ENCODE measurements around the genes SPTBN2 and SYT12.

DNA sequence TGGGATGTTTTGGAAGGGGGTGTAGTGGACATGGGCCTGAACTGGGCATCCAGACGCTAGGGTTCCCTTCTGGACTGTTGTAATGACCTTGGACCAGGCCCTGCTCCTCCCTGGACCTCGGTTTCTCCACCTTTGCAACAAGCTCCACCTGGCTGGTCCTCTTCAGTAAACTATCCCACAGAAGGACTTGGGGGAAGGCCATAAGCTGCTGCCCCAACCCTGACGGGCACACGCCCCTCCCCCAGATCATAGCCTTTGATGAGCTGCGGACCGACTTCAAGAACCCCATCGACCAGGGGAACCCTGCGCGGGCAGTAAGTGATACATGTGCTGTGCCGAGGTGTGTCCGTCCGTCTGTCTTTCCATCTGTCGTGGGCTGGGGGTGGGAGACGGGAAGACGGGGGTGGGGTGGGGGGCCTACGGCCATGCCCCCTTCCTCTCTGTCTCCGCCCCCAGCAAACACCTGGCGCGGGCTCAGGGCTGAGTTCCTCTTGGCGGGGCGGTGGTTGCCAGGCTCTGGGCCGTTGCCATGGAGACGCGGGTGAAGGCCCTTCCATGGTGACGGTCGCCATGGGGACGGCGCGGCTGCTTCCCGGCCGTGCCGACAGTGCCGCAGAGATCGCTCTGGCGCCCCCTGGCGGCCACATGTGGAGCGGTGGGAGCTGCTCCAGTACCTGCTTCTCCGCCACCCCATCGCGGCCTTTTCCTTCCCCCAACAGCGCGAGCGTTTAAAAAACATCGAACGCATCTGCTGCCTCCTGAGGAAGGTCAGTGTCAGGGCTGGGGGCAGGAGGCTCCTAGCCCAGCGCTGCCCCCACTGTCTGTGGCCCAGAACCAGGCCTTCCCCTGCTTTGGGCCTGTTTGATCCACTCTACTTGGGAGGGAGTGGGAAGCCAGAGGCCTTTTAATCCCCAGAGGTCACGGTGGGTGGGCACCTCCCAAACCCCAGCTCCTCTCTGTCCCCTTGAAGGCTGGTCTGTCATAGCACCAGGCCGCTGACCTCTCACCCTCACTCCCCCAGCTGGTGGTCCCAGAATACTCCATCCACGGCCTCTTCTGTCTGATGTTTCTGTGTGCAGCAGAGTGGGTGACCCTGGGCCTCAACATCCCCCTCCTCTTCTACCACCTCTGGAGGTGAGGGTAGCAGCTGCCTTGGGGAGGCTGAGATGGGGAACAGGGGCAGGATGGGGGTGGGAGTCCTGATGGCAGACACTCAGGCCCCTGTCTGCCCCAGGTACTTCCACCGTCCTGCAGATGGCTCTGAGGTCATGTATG lies 4.5 kb downstream of the CNIH2 start:
- RAMPAGE, long total RNA: no peak
- RRBS: no CpG with 5 or more reads among the region's 50 CpGs
PRO-cap:
- standard: no peak
- CoPRO, capped RNA only, 2 experiments: no peak in any of the 2 experiments
- CoPRO, capped and uncapped RNA, 2 experiments: no peak in any of the 2 experiments
- CoPRO, uncapped RNA only, 2 experiments: peak in 2 of 2 experiments; most common plus-strand start position 432 of the sequence (in 1); most common minus-strand start position 327 of the sequence (in 1)
CAGE:
- cytosol, long polyA plus RNA: no peak
- long polyA plus RNA: no peak
- nucleolus, long total RNA: no peak
- nucleus, long polyA plus RNA: no peak

DNA sequence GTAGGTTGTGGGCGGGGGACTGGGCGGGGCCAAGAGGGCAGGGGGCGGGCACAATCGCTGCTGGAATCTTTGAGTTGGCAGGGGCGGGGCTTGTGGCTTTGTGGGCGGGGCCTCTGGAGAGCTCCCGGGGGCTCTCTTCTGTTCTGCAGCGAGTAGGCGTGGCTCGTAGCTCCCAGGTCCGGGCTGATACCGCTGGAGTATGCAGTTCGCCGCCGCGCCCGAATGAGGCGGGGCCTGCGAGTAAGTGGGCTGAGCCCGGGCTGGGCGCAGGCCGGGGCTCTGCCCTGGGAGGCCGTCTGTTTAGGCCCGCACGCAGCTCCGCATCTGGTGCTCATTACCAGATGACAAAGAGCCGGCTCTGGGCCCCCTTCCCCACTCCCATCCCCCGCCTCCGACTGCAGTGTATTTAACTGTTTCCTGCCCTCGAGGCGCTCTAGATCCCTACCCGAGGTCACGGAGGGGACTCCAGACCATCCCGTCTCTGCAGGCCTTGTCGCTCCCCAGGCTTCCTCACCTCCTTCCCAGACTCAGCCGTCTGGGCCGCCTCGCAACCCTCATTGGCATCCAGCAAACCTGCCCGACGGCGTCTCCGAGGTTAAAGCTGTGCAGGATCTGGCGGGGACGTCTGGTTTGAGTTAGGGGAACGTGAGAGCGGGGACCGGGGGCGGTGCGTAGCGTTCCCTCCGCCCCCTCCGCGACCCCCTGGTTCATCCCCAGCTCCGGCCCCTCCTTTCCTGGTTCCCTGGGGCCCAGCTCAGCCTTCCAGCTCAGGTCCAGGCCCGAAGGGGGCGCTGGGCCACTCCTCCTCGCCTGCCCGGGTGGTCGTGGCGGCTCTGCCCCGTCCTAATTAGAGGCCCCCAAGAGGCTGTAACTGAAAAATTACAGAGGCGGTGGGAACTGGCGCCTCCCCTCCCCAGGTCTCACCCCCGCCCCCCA lies 3.8 kb downstream of the CD248 start:
- RAMPAGE, long total RNA: no peak
- RRBS: 26% methylated on average over 27 of the region's 64 CpGs
PRO-cap:
- standard: bidirectional peak, plus-strand start at position 277 of the sequence, minus-strand start outside the sequence
- CoPRO, capped RNA only, 2 experiments: peak in 2 of 2 experiments; most common plus-strand start position 204 of the sequence (in 1)
- CoPRO, capped and uncapped RNA, 2 experiments: peak in 2 of 2 experiments; most common plus-strand start position 267 of the sequence (in 1)
- CoPRO, uncapped RNA only, 2 experiments: peak in 1 of 2 experiments; most common plus-strand start position 298 of the sequence (in 1)
CAGE:
- cytosol, long polyA plus RNA: no peak
- long polyA plus RNA: no peak
- nucleolus, long total RNA: no peak
- nucleus, long polyA plus RNA: no peak

GRCh38 chr11:66345674-66346395 lies 931 bp upstream of the BRMS1 start:
- RAMPAGE, long total RNA: no peak
- RRBS: no CpG with 5 or more reads among the region's 15 CpGs
PRO-cap:
- standard: no peak
- CoPRO, capped RNA only, 2 experiments: no peak in any of the 2 experiments
- CoPRO, capped and uncapped RNA, 2 experiments: no peak in any of the 2 experiments
- CoPRO, uncapped RNA only, 2 experiments: no peak in any of the 2 experiments
CAGE:
- cytosol, long polyA plus RNA: no peak
- long polyA plus RNA: no peak
- nucleolus, long total RNA: no peak
- nucleus, long polyA plus RNA: no peak

GRCh38 chr11:66346587-66347033 lies 819 bp downstream of the B4GAT1 start:
- RAMPAGE, long total RNA: no peak
- RRBS: 90% methylated on average over 3 of the region's 22 CpGs
PRO-cap:
- standard: no peak
- CoPRO, capped RNA only, 2 experiments: no peak in any of the 2 experiments
- CoPRO, capped and uncapped RNA, 2 experiments: no peak in any of the 2 experiments
- CoPRO, uncapped RNA only, 2 experiments: no peak in any of the 2 experiments
CAGE:
- cytosol, long polyA plus RNA: no peak
- long polyA plus RNA: no peak
- nucleolus, long total RNA: no peak
- nucleus, long polyA plus RNA: no peak

GRCh38 chr11:66370858-66371068 lies 797 bp downstream of the SLC29A2 start:
- RAMPAGE, long total RNA: no peak
- RRBS: no CpG with 5 or more reads among the region's 5 CpGs
PRO-cap:
- standard: no peak
- CoPRO, capped RNA only, 2 experiments: no peak in any of the 2 experiments
- CoPRO, capped and uncapped RNA, 2 experiments: no peak in any of the 2 experiments
- CoPRO, uncapped RNA only, 2 experiments: no peak in any of the 2 experiments
CAGE:
- cytosol, long polyA plus RNA: no peak
- long polyA plus RNA: no peak
- nucleolus, long total RNA: no peak
- nucleus, long polyA plus RNA: no peak

DNA sequence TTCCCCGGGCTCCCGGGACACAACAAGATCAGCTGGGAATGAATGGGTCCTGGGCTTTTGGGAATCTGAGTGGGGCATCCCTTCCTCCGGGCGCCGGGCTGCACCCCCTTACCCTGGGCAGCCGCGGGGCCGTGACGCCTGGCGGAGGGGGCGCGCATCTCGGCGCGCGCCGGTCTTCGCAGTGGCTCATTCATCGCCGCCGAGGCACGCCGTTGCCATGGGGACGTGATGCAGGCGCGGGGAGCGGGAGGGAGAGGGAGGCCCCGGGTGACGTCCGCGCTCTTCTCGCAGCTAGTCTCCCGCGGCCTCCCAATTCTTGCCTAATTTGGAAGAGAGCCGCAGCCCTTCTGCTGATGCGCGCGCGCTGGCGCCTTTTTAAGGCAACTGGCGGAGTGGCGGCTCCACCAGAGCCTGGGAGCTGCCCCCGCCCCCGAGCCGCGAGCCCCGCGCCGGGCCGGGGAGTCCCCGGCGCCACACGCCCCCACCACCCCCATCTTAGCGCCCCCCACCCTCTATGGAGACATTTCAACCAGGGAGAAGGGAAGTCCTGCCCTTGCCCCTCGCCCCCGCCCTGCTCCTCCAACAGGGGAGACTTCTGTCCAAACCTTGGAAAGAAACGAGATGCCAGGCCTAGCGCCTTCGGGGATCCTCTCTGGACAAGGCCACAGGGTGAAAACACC lies 11.9 kb upstream of the NPAS4 start:
- RAMPAGE, long total RNA: no peak
- RRBS: 3% methylated on average over 22 of the region's 59 CpGs
PRO-cap:
- standard: no peak
- CoPRO, capped RNA only, 2 experiments: no peak in any of the 2 experiments
- CoPRO, capped and uncapped RNA, 2 experiments: no peak in any of the 2 experiments
- CoPRO, uncapped RNA only, 2 experiments: no peak in any of the 2 experiments
CAGE:
- cytosol, long polyA plus RNA: no peak
- long polyA plus RNA: no peak
- nucleolus, long total RNA: no peak
- nucleus, long polyA plus RNA: no peak

DNA sequence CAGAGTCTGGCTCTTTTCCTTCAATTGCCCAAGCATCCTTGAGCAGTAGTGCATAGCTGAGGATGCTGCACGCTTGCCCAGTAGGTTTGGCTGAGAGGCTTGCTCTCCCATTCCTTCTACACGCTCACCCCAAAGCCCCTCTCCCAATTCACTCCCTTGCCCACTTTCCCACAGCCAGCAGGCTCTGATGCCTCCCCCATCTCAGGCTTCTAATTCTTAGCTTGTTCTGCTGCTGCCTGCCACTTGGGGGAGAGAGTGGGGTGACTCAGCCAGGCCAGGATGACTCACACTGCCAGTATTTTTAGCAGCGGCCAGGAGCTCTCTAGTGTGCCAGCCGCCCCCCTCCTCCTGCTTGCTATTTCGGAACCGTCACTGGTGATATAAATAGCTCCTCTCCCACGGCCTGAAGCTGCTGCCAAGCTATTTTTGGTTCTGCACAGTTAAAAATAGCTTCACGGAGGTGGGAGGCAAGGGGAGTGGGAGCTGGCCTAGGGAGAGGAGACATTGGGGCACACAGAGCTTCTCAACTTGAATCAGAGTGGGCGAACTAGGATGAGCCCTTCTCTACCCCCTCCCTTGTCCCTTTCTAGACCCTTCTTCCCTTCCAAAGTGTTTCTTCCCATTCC lies 2.7 kb upstream of the NPAS4 start:
- RAMPAGE, long total RNA: no peak
- RRBS: no CpG with 5 or more reads among the region's 9 CpGs
PRO-cap:
- standard: no peak
- CoPRO, capped RNA only, 2 experiments: no peak in any of the 2 experiments
- CoPRO, capped and uncapped RNA, 2 experiments: no peak in any of the 2 experiments
- CoPRO, uncapped RNA only, 2 experiments: no peak in any of the 2 experiments
CAGE:
- cytosol, long polyA plus RNA: no peak
- long polyA plus RNA: no peak
- nucleolus, long total RNA: no peak
- nucleus, long polyA plus RNA: no peak

GRCh38 chr11:66467678-66468221 lies 1.0 kb downstream of the PELI3 start:
- RAMPAGE, long total RNA: no peak
- RRBS: no CpG with 5 or more reads among the region's 9 CpGs
PRO-cap:
- standard: no peak
- CoPRO, capped RNA only, 2 experiments: no peak in any of the 2 experiments
- CoPRO, capped and uncapped RNA, 2 experiments: no peak in any of the 2 experiments
- CoPRO, uncapped RNA only, 2 experiments: no peak in any of the 2 experiments
CAGE:
- cytosol, long polyA plus RNA: no peak
- long polyA plus RNA: no peak
- nucleolus, long total RNA: no peak
- nucleus, long polyA plus RNA: no peak

DNA sequence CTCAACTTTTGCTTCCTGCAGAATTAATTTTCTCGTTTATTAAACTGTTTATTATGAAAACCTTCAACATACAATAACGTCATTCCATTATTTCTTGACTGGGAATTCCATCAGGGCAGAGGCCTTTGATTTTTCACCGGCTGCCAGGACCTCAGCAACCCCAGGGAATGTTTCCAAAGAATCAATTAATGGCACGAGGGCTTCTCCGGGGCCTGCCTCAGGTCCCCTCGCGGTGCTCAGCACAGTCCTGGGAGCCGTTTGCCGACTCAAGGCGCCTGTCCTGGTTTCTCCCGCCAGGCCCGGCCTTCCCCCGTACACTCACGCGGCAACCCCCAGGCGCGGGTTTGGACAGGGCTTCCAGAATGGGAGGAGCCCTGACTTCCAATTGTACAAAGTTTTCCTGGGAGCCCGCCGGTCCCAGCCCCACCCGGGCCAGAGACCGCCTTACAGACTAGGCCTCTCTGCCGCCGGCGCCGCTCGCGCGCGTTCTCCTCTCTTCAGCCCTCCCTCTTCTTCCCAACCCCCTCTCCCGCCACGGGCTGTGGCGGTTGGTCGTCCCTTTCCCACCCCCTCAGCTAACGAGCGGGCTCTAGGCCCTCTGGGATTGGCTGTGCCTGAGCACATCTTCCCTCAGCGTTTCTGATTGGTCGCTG lies 397 bp upstream of the RBM14 start:
- RAMPAGE, long total RNA: no peak
- RRBS: 2% methylated on average over 8 of the region's 37 CpGs
PRO-cap:
- standard: bidirectional peak, plus-strand start outside the sequence, minus-strand start at position 515 of the sequence
- CoPRO, capped RNA only, 2 experiments: peak in 2 of 2 experiments; most common minus-strand start position 490 of the sequence (in 2)
- CoPRO, capped and uncapped RNA, 2 experiments: peak in 2 of 2 experiments; most common minus-strand start position 490 of the sequence (in 2)
- CoPRO, uncapped RNA only, 2 experiments: peak in 2 of 2 experiments; most common minus-strand start position 446 of the sequence (in 2)
CAGE:
- cytosol, long polyA plus RNA: no peak
- long polyA plus RNA: no peak
- nucleolus, long total RNA: no peak
- nucleus, long polyA plus RNA: no peak

- RAMPAGE, long total RNA: no peak
- RRBS: no CpG with 5 or more reads among the region's 5 CpGs
PRO-cap:
- standard: no peak
- CoPRO, capped RNA only, 2 experiments: no peak in any of the 2 experiments
- CoPRO, capped and uncapped RNA, 2 experiments: no peak in any of the 2 experiments
- CoPRO, uncapped RNA only, 2 experiments: peak in 2 of 2 experiments; most common plus-strand start chr11:66632917 (in 1)
CAGE:
- cytosol, long polyA plus RNA: no peak
- long polyA plus RNA: no peak
- nucleolus, long total RNA: no peak
- nucleus, long polyA plus RNA: no peak
Observed at GRCh38 chr11:66632814-66633417, 5.6 kb upstream of the RBM4 start.

DNA sequence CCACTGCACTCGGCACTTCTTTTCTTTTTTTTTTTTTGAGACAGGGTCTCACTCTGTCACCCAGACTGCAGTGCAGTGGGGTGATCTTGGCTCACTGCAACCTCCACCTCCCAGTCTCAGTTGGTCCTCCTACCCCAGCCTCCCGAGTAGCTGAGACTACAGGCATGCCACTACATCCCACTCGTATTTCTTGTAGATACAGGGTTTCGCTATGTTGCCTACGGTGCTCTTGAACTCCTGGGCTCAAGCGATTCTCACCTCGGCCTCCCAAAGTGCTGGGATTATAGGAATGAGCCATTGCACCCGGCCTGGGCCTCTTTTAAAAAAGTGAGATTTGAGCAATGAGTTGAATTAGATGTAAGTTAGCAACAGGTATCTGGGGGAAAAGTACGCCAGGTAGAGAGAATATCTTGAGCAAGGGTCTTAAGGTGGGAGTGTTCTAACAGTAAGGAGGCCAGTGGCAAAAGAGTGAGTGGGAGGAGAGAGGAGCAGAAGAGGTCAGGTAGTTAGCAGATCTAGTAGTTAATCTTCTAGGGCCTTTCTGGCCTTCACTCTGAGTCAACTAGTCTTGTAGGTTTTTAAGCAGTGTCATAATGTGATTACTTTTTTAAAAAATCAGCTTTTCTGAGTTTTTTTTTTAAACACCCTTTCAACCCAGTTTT lies 16.9 kb downstream of the RBM4 start:
- RAMPAGE, long total RNA: no peak
- RRBS: no CpG with 5 or more reads among the region's 9 CpGs
PRO-cap:
- standard: no peak
- CoPRO, capped RNA only, 2 experiments: no peak in any of the 2 experiments
- CoPRO, capped and uncapped RNA, 2 experiments: no peak in any of the 2 experiments
- CoPRO, uncapped RNA only, 2 experiments: no peak in any of the 2 experiments
CAGE:
- cytosol, long polyA plus RNA: no peak
- long polyA plus RNA: no peak
- nucleolus, long total RNA: no peak
- nucleus, long polyA plus RNA: no peak

DNA sequence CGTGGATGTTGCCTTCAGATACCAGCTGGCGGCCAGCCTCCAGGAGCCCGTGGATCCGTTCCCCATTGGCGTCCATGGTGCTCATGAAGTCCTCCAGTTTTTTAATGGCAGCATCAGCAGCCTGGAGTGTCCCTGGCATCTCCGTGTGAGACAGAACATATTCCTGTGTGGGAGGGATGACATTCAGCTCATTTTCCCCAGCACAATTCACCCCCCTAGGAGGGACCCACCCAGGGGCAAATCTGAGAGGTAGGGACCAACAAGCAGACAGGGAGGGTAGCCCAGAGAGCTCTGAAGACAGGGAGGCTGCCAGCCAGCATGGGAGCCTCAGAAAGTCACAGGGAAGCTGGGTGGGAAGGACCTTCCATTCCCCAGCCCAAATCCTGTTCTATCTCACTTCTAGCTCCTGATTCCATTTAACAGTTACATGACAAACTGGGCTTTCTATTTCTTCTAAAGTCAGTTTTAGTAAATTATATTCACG lies 21.8 kb upstream of the RBM4B start:
- RAMPAGE, long total RNA: no peak
- RRBS: no CpG with 5 or more reads among the region's 7 CpGs
PRO-cap:
- standard: no peak
- CoPRO, capped RNA only, 2 experiments: no peak in any of the 2 experiments
- CoPRO, capped and uncapped RNA, 2 experiments: no peak in any of the 2 experiments
- CoPRO, uncapped RNA only, 2 experiments: no peak in any of the 2 experiments
CAGE:
- cytosol, long polyA plus RNA: no peak
- long polyA plus RNA: no peak
- nucleolus, long total RNA: no peak
- nucleus, long polyA plus RNA: no peak

DNA sequence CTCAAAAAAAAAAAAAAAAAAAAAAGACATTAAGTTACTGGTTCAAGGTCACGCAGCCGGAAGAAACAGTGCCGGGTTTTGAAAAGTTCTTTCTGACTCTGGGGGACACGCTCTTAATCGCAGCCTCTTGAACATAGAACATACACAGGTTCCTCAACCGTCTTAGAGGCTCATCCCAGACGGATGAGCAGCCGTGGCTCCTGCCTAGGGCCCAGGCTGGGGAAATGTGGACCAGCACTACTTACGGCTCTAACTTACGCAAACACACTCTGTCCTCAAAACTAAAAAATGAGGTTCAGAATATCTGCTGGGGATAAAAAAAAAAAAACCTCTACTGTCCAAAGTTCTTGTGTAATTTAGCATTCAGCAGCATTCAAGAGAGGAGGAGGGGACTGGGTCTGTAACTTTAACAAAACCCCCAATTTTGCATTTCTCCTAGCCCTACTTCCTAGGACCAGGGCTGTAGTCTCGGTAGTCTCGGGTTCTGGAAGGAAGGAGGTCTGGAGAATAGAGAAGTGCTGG lies 6.1 kb downstream of the SPTBN2 start:
- RAMPAGE, long total RNA: no peak
- RRBS: no CpG with 5 or more reads among the region's 12 CpGs
PRO-cap:
- standard: no peak
- CoPRO, capped RNA only, 2 experiments: no peak in any of the 2 experiments
- CoPRO, capped and uncapped RNA, 2 experiments: no peak in any of the 2 experiments
- CoPRO, uncapped RNA only, 2 experiments: no peak in any of the 2 experiments
CAGE:
- cytosol, long polyA plus RNA: no peak
- long polyA plus RNA: no peak
- nucleolus, long total RNA: no peak
- nucleus, long polyA plus RNA: no peak

GRCh38 chr11:66728715-66729402 lies at the start of gene SPTBN2:
TSS of gene SPTBN2 (minus strand) at chr11:66729216.
- RAMPAGE, long total RNA: start-site peak on the minus strand at chr11:66728873-66729070, 34 and 28 reads in 2 replicates
- RRBS: 9% methylated on average over 7 of the region's 26 CpGs
PRO-cap:
- standard: bidirectional peak, plus-strand start at chr11:66729345, minus-strand start at chr11:66729036
- CoPRO, capped RNA only, 2 experiments: peak in 1 of 2 experiments; most common plus-strand start chr11:66729095 (in 1); most common minus-strand start chr11:66729013 (in 1)
- CoPRO, capped and uncapped RNA, 2 experiments: no peak in any of the 2 experiments
- CoPRO, uncapped RNA only, 2 experiments: no peak in any of the 2 experiments
CAGE:
- cytosol, long polyA plus RNA: no peak
- long polyA plus RNA: start-site peak on the minus strand at chr11:66728882-66729058, 25 and 101 reads in 2 replicates
- nucleolus, long total RNA: no peak
- nucleus, long polyA plus RNA: start-site peak on the minus strand at chr11:66728950-66729067, 48 and 91 reads in 2 replicates

DNA sequence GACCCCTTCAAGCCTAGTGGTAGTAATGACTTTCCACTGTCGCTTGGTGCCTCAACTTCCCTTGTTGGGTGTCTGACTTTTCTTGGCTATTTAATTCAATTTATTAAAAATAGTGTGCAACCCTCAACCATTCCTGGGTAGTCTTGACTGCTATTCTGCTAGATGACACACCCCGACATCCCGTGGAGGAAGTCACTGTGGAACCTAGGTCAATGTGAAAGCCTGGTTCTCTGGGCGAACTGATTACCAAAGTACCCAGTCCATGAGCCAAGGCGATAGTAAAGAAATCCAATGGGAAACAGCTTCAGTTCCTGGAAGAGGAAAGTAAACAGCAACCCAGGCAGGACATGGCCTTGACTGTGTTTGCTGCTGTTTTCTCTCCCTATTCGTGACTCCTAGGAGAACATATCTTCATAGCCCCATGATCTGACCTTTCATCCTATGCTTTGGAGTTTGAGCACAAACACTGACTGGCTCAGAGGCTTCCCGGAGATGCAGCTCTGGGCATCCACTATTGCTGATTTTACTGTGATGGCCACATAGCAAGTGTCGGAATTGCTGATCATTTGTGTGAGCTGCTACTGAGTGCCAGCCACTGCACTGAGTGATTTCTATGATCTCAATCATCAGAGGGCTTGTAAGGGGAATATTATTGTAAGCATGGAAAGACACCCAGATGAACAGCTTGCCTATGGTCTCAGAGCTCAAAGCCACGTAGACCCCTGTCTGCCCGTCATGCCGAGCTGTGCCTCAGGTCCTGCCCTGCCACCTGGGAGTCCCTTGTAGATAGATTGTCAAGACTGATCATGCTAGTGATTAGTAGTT lies 45.1 kb downstream of the LRFN4 start:
- RAMPAGE, long total RNA: no peak
- RRBS: no CpG with 5 or more reads among the region's 11 CpGs
PRO-cap:
- standard: no peak
- CoPRO, capped RNA only, 2 experiments: no peak in any of the 2 experiments
- CoPRO, capped and uncapped RNA, 2 experiments: no peak in any of the 2 experiments
- CoPRO, uncapped RNA only, 2 experiments: no peak in any of the 2 experiments
CAGE:
- cytosol, long polyA plus RNA: no peak
- long polyA plus RNA: no peak
- nucleolus, long total RNA: no peak
- nucleus, long polyA plus RNA: no peak

DNA sequence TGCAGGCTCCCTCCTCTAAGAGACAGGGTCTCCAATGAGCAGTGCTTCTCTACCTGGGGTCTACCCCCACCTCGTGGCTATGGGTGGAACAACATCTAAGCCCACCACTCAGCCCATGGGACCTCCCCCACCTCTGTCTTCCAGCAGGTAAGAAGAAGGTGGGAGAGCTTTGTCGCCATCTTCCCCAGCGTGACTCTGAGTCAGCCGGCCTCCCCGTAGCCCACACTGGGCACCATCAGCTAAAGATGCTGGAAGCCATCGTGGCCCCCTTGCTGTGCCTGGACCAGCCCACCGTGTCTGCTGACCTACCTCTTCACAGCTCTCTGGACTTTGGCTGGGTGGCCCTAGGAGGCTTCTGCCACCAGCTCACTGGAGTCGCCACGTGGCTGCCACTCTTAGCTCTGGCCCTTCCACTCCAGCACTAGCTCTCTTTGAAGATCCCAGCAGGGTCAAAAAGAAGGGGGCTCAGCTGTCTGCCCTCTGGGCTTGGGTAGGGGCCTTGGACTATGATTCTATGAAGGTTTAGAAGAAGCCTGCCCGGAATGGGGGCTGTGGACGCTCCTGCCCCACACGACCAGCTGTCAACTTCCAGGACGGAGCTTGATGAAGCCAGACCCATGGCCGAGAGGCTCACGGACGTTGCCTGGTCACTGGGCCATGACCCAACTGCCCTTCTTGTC lies 1.1 kb downstream of the C11orf86 start:
- RAMPAGE, long total RNA: no peak
- RRBS: no CpG with 5 or more reads among the region's 16 CpGs
PRO-cap:
- standard: no peak
- CoPRO, capped RNA only, 2 experiments: no peak in any of the 2 experiments
- CoPRO, capped and uncapped RNA, 2 experiments: no peak in any of the 2 experiments
- CoPRO, uncapped RNA only, 2 experiments: no peak in any of the 2 experiments
CAGE:
- cytosol, long polyA plus RNA: no peak
- long polyA plus RNA: no peak
- nucleolus, long total RNA: no peak
- nucleus, long polyA plus RNA: no peak

GRCh38 chr11:67022550-67022917 lies 400 bp upstream of the SYT12 start:
- RAMPAGE, long total RNA: no peak
- RRBS: no CpG with 5 or more reads among the region's 13 CpGs
PRO-cap:
- standard: no peak
- CoPRO, capped RNA only, 2 experiments: no peak in any of the 2 experiments
- CoPRO, capped and uncapped RNA, 2 experiments: no peak in any of the 2 experiments
- CoPRO, uncapped RNA only, 2 experiments: no peak in any of the 2 experiments
CAGE:
- cytosol, long polyA plus RNA: no peak
- long polyA plus RNA: no peak
- nucleolus, long total RNA: no peak
- nucleus, long polyA plus RNA: no peak

DNA sequence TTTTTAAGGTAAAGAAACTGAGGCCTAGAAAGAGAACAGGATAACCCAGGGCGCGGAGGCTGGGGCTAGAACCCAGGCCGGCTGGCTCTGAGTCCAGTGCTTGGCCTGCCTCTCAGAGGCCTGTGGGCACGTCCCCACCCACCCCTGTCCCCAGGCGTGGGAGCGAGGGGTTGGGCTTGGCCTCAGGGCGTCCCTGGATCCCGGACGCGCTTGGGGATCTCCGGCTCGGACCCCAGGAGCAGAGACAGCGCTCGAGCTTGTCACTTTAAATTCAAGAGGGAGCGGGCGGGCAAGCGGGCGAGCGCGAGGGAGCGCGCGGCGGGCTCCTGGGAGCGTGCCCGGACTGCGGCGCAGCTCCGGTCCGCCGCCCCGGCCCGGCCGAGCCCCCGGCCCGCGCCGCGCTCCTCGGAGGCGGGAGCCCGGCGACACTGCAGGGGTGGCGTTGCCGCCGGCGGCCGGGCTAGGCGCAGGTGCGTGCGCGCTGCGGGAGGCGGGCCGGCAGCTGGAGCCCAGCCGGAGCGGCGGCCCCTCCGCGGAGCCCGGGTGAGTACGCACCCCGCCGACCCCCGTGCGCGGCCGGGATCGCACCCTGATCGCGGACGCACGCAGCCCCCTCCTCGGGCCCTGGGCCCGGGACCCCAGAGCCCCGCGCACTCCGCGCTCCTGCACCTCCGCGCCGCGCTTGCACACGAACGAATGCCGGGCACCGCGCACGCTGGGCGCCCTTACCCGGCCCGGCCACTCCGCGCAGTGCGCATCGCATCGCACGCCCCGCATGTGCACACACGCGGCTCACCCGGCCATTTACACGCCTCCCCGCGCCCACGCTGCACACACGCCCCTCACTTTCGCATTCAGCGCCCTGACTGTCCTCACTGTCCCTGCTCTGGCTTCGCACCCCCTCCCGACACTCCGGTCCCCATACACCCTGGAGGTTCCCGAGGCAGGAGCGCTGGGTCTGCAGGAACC lies at the start of gene SYT12:
Gene SYT12 (plus strand): TSS at position 217 of the 969 bp plus-strand sequence.
- RAMPAGE, long total RNA: no peak
- RRBS: 89% methylated on average over 45 of the region's 114 CpGs
PRO-cap:
- standard: no peak
- CoPRO, capped RNA only, 2 experiments: no peak in any of the 2 experiments
- CoPRO, capped and uncapped RNA, 2 experiments: no peak in any of the 2 experiments
- CoPRO, uncapped RNA only, 2 experiments: no peak in any of the 2 experiments
CAGE:
- cytosol, long polyA plus RNA: no peak
- long polyA plus RNA: no peak
- nucleolus, long total RNA: no peak
- nucleus, long polyA plus RNA: no peak